Choroid plexus epithelial cell (primary cell): ENCODE results near the genes ADORA1 and CHI3L1.

GRCh38 chr1:201970644-201971446, 11.6 kb upstream of the RNPEP start:
- RRBS = no CpG with 5 or more reads among the region's 10 CpGs

- RRBS = no CpG with 5 or more reads among the region's 2 CpGs
Measured at GRCh38 chr1:202029707-202030162, 19.3 kb downstream of the ELF3 start.

- RRBS = no CpG with 5 or more reads among the region's 10 CpGs
Measured at GRCh38 chr1:202153407-202154296, 6.8 kb downstream of the PTPN7 start.

DNA sequence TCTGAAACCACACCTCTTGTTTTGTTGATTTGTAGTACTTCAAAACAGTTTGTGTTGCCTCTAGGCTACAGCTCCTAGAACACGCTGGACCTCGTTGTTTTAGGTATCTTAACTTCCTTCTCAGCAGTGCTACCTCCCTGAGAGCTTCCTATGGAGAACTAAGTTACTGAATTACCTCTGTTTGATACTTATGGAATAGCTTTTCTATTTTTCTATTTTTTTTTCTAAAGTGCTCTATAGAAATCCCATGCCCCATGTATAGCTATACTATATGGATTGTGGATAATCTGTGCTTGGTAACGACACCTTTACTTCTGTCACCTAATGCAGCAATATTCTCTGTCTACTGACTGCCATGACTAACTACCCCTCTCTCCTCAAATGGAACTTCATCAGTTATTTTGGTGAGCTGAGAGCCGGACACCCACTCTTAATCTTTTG, 1.1 kb downstream of the PPP1R12B start:
- RRBS = no CpG with 5 or more reads among the region's 4 CpGs

DNA sequence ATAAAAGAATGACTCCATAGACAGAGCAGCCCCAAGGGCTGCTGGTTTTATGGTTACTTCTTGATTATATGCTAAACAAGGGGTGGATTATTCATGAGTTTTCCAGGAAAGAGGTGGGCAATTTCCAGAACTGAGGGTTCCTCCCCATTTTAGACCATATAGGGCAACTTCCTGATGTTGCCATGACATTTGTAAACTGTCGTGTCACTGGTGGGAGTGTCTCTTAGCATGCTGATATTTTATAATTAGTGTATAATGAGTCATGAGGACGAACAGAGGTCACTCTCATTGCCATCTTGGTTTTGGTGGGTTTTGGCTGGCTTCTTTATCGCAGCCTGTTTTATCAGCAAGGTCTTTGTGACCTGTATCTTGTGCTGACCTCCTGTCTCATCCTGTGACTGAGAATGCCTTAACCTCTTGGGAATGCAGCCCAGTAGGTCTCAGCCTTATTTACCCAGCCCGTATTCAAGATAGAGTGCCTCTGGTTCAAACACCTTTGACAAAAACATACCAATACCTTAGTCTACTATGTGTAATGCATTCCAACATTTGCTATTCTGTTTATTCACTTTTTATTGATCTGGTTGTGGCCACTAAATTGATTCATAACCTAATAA, 178.2 kb downstream of the SYT2 start:
- RRBS = no CpG with 5 or more reads among the region's 4 CpGs

GRCh38 chr1:202541566-202542399, 168.5 kb downstream of the SYT2 start:
- RRBS = no CpG with 5 or more reads among the region's 3 CpGs

- RRBS = no CpG with 5 or more reads among the region's 71 CpGs
Measured at GRCh38 chr1:202643181-202644129, 66.8 kb downstream of the SYT2 start.

GRCh38 chr1:202763771-202764321, 44.4 kb downstream of the KDM5B start:
- RRBS = no CpG with 5 or more reads among the region's 4 CpGs

DNA sequence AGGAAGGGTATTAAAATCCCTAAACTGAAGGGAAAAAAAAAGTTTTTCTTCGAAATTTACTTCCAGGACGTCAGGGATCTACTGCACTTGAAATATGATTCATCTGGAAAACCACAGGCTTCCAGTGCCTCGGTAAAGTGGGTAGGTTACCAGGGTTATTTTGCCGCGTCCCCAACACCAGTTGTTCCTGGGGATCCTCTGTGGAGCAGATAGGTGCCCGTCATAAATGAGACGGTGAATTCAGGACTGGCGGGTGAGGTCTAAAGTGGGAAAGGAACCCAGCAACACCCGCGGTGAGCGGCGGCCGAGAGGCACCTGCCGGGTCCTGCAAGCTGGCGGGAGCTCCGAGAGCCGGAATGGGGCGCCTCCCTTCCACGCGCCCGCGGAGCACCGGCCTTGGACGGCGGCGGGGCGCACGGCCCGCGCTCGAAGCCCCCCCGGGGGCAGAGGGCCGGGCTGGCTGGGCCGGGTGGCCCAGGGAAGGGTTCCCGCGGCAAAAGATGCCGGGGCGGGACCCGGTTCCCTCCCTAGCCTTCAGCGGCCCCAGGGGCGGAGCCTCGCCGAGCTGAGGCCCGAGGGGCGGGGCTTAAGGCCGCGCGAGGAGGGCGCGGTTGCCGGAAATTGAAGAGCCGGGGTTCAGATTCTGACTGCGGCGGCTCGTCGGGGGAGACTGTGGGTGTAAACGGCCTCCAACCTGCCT, 532 bp downstream of the RABIF start:
- RRBS = under 1% methylated on average over 28 of the region's 57 CpGs

GRCh38 chr1:203127388-203127986, at the start of gene ADORA1:
TSS of gene ADORA1 (plus strand) at chr1:203127726.
- RRBS = 3% methylated on average over 8 of the region's 28 CpGs

DNA sequence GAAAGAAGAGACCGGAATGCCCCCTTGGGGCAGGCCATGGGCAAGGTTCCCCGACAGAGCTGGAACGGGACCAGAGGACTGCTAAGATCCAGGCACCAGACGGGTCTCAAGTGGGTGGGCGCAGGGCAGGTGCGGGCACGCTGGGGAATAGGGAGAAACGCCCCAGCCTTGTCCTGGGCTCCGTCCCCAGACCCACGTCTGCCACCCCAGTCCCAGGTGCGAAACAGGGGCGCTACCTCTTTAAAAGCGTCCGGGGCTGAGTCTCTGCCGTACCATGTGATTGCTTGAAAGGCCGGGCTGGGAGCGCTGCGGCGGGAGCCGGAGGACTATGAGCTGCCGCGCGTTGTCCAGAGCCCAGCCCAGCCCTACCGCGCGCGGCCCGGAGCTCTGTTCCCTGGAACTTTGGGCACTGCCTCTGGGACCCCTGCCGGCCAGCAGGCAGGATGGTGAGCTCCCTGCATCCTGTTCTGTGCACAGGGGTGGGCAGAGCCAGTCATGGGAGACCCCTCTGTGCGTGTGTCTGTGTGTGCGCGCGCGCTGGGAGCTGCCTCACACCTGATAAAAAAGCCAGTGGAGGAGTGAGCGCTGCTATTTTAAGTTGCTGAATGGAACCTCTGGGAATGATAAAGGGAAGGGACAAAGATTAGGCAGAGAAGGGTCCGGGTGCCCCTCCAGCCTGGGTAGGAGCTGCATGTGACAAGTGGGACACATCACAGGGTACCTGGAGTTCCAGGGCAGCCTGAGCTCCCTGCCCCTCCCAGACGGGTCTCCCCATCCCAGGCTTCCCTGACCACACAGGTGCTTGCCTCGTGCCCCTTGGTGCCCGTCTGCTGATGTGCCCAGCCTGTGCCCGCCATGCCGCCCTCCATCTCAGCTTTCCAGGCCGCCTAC, 706 bp downstream of the ADORA1 start:
- RRBS = 2% methylated on average over 11 of the region's 42 CpGs

DNA sequence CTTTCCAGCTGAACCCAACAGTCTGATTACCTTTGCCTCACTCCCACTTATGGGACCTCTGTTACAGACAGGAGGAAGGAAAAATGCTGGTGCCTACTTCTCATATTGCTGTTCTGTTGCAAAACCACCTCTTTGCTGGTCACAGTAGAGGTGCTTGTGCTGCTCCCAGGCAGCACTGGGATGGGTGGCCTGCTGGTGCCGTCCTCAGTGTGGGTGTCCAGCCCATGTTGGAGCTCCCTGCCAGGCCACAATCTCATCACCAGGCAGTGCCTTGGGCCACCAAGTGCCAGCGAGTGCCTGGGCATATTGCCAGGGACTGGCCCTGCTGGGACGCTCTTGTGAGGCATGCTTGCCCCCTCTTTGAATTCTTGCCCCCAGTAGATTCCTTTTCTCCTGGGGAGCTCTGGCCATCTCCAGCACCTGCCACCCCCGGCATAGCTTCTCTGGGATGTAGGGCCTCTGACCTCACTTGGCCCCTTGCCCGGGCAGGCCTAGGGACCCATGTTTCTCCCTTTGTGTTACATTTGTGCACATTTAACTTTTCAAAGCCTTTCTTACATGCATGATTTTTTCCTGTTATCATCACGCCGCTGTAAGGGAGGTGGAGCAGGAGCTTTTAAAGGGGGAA, 2.3 kb downstream of the ADORA1 start:
- RRBS = 13% methylated on average over 1 of the region's 7 CpGs

GRCh38 chr1:203184723-203185586, 1.5 kb downstream of the CHI3L1 start:
- RRBS = 91% methylated on average over 2 of the region's 14 CpGs

DNA sequence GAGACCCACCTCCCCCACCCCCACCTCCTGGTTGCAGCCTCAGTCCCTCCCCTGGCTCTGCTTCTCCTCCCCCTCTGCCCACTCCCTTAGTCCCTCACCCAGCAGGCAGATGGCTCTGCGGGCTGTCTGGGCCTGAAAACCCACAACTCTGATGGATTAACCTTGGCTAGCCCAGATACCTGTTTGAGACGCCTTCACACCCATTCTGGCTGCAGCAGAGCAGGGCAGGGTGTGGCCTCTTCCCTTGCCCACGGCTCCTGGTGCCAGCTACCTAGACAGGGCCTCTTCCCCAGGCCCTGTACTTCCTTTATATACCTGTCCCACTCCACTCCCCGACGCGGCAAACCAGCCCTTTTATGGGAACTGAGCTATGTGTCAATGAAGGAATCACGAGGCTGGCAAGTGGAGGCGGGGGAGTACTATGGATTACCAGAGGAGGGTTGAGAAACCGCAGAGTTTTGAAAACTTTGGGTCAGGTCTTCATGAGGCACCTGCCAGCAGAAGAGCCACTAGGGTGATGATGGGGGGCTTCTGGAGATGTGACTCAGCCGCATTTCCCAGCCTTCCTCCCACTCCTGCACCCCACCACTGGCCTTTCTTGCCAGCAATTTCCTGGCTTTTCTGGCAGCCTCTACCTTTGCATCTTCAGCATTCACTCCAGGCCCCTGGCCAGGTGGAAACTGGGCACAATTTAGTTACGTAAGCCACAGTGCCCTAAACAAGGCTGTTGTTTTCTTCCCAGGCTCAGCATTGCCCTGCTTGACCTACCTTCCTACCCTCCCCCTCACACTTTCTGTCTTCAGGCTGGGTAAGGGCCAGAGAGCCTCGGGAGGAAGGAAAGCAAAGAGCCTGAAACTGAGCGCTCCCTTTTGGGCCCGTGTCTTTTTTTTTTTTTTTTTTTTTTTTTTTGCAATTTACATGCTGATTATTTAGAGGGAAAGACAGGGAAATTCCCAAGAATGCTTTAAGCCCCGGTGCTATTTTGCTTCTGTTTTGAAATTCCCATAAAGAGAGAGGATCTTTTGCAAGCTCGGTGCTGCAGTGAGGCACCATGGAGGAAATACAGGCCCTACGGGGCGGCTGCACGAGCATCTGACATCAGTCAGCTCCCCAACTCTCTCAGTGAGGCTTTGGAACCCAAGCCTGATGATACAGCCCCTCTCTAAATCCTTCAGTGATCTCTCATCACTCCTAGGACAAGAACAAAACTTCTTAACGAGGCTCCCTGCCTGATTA, at the start of gene CHI3L1:
CHI3L1 (minus strand) TSS at position 285 of the 1,236 bp plus-strand sequence.
- RRBS = no CpG with 5 or more reads among the region's 20 CpGs

DNA sequence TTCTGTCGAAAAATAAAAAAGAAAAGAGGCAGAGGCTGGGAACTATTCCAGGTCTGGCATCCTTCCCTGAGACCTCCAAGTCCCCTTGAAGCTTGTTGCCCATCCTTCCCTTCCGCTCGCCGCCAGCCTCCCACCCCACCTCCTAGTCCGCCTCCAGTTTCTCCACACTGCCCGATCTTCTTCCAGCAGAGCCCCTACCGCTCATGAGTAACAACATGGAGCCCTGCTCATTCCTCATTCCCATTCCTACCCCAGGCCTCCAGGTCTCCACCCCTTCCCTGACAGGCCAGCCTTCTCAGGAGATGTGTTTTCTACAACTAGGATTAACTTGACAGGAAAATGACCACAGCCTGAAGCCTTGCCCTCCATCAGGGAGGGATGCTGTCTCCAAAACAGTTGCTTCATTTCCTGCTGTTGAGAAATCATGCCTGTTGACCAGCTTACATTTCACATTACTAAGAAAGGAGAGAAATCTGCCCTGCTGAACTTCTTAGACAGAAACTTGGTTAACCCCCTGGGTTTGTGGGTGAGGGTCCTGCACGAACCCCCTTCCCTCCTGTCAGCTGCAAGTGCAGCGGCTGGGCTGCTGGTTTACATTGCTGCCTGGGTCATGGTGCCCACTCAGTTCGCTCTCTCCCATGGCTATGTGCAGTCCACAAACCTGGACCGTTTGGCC, 16.0 kb upstream of the CHI3L1 start:
- RRBS = no CpG with 5 or more reads among the region's 11 CpGs

DNA sequence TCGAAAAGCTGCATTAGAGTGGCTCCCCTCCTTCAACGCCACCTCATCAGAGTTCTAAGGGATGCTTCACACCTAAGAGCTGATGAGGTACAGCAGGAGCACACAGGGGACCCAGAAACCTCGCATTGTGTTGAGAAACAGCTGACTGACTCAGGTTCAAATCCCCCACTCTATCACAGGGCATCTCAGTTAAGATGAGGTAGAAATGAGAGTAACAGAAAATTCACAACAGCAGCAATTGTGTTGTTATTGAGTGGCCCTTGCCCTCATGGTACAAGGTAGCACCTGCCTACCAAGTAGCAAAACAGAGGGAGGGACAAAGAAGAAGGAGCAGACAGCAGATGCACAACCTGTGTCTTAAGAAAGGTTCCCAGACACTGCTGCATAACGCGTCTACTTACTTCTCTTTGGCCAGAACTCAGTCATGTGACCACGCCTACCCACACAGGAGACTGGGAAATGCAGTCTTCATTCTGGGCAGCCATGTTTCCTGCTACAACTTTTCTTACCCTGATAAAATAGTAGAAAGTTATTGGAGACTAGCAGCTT, 34.5 kb upstream of the BTG2 start:
- RRBS = no CpG with 5 or more reads among the region's 6 CpGs

GRCh38 chr1:203324942-203326077, 20.0 kb downstream of the BTG2 start:
- RRBS = no CpG with 5 or more reads among the region's 20 CpGs

- RRBS = no CpG with 5 or more reads among the region's 7 CpGs
Measured at GRCh38 chr1:203361827-203362445, 11.0 kb upstream of the FMOD start.

DNA sequence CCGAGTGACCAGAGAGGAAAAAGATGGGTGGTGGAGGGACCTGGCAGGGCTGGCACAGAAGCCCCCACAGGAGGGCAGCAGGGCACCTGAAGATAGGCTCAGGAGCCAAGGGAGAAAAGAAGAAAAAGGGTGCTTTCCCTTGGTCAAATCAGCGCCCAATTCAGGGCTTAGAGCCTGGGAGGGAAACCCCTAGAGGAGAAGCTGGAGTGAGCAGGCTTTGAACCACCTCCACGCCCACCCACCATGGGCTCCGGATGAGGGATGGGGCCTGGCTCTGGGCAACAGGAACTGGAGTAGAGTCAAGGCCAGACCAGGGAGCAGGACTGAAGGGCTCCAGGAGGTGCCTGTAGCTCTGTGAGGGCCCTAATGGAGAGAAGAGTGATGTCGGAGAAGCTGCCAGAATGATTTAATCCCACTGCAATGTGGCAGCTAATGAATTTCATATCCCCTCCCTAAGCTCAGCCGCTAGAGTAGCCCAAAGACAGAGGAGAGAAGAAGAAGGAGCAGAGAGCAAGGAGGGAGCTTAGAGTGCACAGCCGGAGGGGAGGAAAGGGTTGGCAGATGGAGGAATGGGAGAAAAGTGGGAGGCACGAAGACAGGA, 12.0 kb upstream of the PRELP start:
- RRBS = no CpG with 5 or more reads among the region's 8 CpGs

- RRBS = no CpG with 5 or more reads among the region's 7 CpGs
Measured at GRCh38 chr1:203476853-203477368, 1.3 kb downstream of the PRELP start.